CD14-positive monocyte (primary cell): ENCODE data around the gene EEFSEC.

- CAGE, long polyA plus RNA: no peak
Measured at GRCh38 chr3:127690029-127690538, 17.3 kb downstream of the ABTB1 start.

DNA sequence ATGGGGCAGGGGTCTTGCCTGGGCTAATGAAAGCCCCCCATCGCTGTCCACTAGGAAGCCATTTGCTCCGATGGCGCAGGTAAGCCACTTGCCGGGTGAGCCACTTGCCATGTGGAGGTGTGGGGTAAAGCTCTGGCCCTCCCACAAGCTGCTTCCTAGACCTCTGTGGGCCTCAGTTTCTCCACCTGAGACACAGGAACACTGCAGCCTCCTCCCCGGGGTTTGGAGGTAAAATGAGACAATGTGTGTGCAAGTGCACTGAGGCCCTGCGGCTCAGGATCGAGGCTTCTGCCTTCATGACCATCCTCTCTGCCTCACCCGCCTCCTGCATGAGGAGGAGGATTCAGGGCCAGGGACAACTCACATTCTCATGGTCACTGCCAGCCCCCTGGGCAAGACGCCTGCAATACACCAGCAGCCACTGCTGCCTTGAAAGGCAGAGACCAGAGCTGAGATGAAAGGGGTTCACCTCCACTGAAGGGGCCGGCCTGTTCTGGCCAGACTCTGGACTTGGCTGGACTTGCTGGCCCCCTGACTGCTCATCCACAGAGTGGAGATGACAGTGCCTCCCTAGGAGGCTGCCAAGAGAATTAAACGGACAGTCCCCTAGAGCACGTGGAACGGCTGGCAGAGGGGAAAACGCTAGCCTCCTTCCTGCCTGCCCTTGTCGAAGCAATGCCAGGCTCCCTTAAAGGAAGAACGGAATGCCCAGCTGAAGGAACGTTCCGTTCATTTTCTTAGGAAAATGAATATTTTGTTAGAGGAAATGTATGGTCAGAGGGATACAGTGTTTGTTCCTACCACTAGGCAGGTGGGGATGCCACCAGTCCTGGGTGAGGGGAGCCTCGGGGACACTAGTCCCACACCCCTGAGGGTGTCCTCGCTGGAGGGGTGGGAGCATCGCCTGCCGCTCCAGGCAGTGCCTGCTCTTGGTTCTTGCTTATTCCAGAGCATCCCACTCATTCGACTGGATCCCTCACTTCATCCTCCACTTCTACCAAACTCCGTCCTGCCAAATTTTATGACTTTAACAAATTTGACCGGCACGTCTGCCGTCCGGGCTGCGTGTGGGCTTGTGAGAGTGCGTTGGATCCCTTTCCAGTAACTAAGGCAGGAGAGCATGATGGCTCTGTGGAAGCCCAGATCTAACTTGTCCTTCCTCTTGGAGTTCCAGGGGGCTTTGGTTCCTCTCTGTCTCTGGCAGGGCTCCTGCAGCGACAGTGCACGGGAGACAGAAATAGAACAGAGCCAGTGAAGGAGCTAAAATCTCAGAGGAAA is 35.1 kb downstream of the MGLL start:
- CAGE, long polyA plus RNA: no peak

- CAGE, long polyA plus RNA: no peak
Measured at GRCh38 chr3:127911367-127912051, 3.5 kb upstream of the KBTBD12 start.

DNA sequence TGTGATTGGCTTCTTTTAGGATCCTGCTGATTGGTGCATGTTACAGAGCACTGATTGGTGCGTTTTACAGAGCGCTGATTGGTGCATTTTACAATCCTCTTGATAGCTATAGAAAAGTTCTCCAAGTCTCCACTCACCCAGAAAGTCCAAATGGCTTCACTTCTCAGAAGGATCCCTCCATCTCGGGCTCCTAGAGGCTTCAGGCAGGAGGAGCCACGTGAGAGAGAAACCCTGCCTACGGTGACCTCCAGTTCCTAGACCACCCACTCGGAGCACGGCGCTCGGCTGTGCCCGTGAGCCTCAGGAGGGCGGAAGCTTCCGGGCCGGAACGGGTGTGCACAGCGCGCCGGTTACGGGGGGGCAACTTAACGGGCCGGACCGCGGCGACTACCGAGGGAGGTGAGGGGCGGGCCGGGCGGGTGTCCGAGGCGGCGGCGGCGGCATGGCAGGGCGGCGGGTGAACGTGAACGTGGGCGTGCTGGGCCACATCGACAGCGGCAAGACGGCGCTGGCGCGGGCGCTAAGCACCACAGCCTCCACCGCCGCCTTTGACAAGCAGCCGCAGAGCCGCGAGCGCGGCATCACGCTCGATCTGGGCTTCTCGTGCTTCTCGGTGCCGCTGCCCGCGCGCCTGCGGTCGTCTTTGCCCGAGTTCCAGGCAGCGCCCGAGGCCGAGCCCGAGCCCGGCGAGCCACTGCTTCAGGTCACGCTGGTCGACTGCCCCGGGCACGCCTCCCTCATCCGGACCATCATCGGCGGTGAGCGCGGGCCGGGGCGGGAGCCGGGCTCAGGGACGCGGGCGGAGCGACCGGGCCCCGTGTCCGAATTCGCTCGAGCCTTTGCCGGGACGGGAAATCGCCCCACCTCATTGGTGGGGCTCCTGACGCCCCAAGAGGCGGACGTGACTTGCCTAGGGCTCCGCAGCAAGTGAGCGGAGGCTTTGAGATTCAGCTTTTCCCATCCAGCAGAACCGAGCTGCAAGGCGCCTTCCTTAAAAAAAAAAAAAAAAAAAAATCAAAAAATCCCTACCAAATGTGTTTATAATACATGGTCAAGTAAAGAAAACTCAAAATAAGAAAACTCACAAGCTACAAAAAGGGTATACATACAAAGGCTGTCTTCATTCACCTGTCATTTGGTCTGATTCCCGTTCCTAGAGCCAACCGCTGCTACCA is at the start of gene EEFSEC:
Gene EEFSEC (plus strand): TSS at position 416 of the 1,175 bp plus-strand sequence.
- CAGE, long polyA plus RNA: no peak

DNA sequence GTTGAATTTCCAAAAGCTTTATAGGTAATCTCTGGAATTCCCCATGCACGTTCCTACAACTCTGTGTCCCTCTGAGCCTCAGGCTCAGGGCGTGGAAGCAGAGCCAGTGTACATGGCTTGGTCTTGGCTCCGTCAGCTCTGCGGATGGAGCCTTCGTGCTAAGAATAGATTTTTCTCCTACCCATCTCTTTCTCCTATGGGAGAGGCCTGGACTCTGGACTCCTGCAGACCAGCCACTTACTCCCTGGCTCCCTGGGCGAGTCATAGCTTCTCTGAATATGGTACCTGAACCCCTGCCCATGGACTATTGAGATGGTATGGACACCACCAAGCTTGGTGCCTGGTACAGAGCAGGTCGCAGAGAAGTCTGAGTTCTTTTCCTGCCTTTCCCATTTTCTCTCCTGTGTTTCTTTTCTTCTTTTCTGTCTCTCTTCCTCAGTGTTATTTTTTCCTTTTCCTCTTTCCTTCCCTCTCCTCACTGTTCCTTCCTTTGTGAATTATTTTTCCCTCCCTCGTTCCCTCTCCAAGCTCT is 100.0 kb downstream of the EEFSEC start:
- CAGE, long polyA plus RNA: no peak

DNA sequence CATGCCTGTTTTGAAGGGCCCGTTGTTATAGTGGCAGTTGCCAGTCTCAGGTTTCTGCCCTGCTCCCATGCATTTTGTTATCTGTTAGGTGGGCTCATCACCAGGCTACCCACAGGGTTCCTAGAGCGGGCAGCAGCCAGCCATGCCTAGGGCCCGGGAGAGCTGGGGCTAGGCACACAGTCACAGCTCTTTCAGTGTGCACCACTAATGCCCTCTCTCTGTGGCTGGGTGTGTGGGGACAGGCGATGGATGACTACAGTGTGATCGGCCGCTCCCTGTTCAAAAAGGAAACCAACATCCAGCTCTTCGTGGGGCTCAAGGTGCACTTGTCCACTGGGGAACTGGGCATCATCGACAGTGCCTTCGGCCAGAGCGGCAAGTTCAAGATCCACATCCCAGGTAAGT is 108.7 kb downstream of the DNAJB8 start:
- CAGE, long polyA plus RNA: no peak

DNA sequence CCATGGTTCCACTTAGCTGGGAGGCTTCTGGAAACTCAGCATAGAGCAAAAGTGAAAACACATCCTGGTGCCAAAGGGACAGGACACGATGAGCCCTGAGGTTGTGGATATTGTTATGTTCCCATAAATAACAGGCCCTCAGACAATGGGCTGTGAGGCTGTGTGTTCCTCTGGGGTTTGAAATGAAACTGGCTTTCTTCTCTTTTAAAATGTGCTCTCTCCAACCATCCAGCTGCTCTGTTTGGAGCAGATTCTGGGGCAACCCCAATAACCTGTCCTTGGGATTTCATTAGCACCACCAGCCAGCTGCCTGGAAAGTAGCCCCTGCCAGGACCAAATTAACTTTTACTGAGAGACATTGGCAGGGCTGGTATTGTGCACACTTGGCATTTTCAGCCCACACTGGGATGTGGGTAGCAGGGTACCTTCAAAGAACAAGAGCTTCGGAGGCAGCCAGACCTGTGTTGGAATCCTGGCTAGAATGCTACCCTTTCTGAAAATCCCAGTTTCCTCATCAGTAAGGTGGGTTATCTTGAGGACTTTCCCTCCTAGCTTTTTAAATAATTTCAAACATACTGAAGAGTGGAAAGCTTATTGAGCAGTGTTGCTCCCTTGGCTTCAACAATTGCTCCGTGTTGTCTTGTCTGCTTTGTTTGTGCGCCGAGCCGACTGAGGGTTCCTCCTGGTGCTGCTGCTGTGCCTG is 97.4 kb downstream of the DNAJB8 start:
- CAGE, long polyA plus RNA: no peak

DNA sequence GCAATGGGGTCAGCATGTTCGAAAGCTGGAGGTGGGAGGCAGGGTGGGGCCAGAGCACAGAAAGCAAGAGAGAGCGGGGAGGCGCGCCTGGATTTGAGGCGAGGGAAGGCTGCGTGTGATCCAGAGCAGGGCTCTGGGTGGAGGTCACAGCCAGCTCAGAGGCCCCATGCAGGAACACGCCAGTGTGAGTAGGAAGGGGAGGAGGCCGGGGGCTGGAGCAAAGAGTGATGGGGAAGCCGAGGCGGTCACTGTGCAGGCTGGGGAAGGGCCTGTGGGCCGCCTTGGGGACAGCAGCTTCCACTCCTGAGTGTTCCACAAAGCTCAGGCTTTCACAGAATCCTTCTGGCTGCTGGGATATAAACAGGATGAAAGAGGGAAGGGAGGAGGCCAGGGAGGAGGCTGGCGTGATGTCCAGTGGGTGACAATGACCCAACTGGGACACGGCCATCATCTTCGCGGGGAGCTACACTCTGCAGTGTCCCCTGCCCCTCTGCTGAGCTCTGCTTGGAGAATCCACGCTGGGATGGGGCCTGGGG is 8.6 kb downstream of the DNAJB8 start:
- CAGE, long polyA plus RNA: no peak

GRCh38 chr3:128608024-128608745 is 42.4 kb downstream of the RPN1 start:
- CAGE, long polyA plus RNA: no peak

DNA sequence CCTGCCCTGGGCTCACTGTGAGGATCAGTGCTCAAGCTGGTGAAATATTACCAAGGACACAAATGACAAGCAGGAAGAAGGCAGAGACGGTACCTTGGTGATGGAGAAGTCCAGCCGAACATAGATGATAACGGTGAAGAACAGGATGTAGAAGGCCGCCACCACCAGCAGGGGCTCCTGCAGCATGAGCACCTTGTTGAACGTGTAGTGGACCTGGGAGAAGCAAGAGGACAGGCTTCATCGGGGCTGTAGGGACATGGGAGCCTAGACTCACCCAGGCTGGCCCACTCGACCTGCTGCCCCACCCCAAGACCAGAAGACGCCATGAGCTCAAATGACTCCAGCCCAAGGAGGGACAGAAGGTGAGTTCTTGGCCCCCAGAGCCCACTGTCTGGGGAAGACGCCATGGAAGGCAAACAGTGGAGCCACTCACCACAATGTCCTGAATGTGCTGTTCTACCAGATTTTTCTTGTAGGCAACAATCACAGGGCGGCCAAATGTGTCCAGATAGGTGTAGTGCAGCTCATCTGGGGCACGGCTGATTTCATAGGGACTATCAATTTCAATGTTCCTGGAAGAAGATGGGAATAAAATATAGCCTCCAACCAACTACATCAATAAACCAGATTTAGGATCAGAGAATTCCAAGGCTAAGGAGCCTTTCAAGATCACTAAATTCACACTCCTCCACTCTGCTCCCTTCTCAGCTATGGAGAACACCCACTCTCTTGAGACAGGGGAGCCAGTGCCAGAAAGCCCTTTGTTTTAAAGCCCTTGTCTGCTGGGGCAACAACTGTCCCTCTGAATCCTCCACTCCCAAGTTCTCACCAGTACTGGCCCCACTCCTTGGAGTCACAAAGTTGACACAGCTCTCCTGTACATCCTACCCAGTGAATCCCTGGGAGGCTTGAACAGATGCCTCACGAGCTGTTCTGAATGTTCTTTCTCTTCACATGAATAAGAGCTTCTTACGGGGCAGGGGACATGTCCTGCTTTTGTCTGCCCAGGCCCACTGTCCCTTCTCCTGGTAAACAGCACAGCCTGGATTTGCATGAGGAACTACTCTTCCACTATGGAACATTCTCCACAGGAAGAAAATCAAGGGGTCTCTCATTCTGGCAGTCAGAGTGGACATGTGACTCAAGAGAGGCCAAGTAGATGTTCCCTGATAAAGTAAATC is 24.8 kb downstream of the RPN1 start:
- CAGE, long polyA plus RNA: no peak

- CAGE, long polyA plus RNA: no peak
Measured at GRCh38 chr3:128807321-128807799, 72.1 kb upstream of the ACAD9 start.

DNA sequence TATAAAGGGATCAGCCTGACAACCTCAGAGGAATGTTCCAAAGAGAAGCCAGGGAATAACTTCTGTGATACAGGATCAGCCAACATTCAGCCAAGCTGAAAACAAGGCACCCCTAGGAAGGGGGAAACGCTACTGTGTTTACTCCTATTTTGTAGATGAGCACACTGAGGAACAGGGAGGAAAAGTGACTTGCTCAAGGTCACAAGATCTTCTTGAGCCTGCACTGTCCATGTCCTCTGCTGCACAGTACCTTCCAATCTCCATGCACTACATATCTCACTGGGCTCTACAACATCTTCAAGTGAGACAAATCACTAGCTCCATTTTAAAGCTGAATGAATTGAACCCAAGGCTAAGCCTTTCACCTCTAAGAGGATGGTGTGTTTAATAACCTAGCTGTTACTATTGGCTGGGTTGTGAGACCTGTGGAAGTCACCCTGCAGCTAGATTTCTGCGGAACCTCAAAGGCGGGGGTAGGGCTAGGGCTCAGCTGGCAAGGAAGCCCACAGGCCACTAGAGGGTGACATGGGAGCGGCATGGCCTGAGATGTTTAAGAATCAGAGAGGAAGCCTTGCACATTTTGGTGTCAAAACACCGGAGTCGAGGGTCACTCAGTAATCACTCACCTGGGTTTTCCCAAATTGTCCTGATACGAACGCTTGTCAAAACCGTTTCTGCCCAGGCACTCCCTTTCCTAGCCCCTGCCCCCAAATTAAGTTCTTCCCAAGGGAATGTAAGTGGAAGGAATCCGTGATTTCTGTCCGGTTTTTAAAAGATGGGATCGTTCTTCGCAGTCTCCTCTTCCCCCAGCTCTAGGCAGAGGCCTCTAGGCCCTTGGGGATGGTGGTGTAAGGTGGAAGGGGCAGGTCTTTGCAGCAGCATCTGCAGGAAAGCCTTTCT is 3.9 kb upstream of the ACAD9 start:
- CAGE, long polyA plus RNA: no peak

DNA sequence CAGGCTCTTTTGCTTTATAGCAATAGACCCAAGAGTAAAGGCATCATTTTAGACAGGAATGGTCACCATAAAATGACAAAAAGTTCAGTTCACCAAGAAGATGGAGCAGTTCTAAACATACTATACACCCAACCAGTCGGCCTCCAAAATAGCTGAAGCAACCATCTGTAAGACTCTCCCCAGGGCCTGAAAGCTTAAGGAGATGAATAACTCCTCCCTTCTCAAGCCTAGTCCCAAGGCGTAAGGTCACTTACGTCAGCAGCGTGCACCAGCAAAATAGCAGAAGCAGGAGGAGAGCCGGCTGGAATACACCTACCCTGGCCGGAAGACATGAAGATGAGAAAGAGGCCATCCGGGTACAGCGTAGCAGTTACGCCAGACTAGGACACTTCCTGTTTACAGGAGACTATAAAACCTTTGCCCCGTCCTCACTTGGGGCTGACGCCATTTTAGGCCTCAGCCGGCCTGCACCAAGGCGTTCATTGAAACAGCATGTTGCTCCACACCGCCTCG is 2.6 kb downstream of the CFAP92 start:
- CAGE, long polyA plus RNA: no peak

DNA sequence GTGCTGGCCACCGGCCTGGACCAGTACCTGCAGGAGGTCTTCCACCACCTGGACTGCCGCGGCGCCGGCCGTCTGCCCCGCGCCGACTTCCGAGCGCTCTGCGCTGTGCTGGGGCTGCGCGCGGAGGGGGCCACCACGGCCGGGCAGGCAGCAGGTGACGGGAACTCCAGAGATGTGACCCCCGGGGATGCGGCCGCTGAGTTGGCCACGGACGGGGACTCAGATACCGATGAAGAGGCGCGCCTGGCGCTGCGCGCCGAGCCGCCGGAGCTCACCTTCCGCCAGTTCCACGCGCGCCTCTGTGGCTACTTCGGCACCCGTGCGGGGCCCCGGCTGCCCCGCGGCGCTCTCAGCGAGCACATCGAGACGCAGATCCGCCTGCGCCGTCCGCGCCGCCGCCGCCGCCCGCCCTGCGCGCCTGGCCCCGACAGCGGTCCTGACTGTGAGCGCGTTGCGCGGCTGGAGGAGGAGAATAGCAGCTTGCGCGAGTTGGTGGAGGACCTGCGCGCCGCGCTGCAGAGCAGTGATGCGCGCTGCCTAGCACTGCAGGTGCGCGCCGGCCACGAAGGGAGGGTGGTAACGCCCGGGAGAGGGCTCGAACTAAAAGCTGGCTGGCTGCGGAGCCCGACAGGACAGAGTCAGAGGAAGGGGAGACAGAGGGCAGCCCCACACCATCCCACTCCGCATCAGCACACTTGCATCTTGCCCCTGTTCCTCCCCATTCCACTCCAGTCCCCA is 841 bp downstream of the EFCC1 start:
- CAGE, long polyA plus RNA: no peak

GRCh38 chr3:129077169-129077508 is 16.6 kb downstream of the GP9 start:
- CAGE, long polyA plus RNA: no peak

DNA sequence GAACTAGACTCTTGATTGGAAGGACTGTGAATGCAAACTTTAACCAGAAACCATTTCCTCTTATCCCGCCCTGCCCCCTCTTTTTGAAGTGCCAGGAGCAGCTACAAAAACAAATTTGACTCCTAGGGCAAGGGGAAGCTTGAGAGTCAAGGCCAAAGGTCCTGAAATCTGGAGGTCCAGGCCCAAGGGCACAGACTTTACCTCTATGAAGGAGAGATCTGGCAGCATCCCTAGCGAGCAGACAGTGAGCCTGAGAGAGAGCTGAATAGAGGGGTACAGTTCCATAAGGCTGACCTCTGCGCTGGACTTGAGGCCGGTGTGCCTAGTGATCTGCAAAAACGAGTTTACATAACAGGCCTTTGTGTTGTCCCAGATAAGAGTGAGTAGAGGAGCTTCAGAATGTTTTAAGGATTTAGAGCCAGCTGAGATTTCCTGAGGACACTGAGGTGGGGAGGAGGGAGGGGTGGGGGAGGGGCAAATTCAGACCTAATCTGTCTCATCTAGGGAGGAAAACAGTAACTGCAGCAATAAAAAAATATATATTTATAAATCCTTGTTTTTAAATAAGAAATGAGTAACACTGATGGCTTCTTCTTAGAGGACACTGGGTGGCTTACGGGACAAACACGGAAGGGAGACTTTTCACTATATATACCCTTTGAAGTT is 5.0 kb downstream of the RAB43 start:
- CAGE, long polyA plus RNA: no peak

DNA sequence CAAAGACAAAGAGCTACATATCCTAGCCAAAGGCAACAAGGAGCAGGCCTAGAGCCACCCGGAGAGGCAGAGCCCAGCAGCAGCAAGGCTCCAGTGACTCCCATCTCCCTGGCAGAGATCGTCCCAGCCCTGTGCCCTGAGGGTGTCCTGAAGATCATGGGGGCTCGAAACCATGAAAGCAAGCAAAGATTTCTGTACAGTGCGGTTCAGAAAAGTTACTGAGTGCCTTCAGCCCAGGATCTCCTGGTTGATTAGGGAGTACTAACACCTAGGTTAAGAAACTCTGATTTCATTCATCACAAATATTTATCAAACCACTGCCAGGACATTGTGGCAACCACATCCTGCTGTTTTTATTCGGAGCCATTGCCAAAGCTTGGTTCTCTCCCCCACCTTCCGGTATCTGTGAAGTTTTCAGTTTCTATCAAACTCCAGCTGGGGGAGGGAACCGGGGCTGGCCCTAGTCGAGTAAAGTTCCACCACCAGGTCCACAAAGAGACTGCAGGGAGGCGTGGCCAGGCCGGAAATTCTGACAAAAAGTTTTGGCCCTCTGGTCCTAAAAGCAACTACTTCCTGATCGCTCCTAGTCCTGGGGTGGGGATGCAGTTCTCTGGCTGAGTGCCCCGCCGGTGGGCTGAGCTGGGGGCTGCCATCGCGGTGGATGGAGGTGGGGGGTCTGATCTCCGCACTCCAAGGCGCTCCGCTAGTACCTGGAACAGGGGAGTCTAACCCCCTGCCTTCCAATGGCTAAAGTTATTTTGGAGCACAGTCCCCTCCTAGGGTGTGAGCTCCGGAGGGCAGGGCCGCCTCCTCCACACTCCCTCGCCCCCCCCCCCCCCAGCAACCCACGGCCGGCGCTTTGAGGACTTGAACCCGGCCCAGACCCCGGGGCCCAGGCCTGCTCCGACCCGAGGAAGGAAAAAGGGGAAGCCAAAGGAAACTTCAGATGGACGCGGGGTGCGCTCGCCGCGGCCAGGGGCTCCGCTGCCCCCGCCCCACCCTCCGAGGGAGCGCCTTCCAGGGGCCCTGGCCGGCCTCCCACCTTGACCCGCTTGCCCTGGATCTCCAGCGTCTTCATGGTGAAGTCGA is 1.0 kb downstream of the RAB43 start:
- CAGE, long polyA plus RNA: no peak

DNA sequence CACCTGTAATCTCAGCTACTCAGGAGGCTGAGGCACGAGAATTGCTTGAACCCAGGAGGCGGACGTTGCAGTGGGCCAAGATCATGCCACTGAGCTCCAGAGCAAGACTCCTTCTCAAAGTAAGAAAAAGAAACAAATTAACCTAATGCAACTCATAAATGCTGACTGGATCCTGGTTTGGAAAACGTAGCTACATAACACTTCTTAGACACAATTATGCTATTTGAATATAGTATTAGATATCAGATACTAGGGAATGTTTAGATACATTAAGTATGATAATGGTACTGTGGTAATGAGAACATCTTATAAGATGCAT is 5.7 kb upstream of the ISY1 start:
- CAGE, long polyA plus RNA: no peak

- CAGE, long polyA plus RNA: no peak
Measured at GRCh38 chr3:129182810-129183154, 914 bp downstream of the CNBP start.

- CAGE, long polyA plus RNA: no peak
Measured at GRCh38 chr3:129239884-129240920, 9.2 kb upstream of the COPG1 start.